Placental epithelial cell (primary cell): ENCODE measurements around a stretch of chr6.

DNA sequence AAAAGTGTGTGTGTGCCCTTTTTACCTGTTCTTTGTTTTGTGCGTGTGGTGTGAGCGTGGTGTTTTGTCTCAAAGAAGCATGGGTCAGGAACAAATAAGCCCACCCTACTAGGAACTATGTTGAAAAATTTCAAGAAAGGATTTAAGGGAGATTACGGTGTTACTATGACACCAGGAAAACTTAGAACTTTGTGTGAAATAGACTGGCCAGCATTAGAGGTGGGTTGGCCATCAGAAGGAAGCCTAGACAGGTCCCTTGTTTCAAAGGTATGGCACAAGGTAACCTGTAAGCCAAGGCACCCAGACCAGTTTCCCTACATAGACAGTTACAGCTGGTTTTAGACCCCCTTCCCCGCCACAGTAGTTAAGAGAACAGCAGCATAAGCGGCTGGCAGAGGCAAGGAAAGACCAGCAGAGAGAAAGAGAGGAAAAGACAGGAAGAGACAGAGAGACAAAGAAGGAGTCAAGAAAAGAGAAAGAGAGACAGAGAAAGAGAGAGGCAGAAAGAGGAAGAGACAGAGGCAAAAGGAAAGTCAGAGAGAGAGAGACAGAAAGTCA, 110.4 kb downstream of the ANKS1A start:
- CAGE, long polyA plus RNA = no peak

DNA sequence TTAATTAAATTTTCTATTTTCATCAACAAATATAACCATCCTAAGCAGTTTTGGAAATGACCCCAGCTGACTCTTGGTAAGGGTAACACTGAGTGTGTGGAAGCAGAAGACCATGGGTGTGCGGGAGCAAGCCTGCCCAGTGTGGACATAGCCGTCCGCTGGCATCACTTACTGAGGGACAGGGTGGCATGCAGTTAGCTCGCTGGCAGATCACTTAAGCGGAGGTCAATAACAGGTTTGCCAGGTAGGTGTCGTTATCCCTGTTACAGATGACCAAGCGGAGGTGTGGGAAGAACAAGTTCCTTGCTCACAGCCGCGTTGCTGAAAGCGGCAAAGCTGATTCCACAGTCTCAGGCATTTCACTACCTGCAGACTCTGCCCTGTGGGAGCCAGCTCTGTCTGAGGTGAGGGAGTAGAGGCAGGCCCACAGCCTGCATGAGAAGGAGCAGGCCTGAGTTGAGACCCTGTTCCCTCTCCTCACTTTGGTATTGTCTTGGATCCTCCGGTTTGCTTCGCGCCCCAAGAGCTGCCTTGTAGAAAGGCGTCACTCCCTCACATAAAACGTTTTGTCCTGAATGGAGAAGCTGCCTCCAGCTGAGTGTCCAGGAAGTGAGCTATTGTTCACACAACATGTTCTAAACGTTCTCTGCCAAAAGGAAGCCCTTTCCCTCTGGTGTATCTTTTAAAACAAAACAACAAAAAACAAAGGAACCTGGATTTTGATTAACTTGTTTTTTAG, 96.9 kb downstream of the TCP11 start:
- CAGE, long polyA plus RNA = no peak

DNA sequence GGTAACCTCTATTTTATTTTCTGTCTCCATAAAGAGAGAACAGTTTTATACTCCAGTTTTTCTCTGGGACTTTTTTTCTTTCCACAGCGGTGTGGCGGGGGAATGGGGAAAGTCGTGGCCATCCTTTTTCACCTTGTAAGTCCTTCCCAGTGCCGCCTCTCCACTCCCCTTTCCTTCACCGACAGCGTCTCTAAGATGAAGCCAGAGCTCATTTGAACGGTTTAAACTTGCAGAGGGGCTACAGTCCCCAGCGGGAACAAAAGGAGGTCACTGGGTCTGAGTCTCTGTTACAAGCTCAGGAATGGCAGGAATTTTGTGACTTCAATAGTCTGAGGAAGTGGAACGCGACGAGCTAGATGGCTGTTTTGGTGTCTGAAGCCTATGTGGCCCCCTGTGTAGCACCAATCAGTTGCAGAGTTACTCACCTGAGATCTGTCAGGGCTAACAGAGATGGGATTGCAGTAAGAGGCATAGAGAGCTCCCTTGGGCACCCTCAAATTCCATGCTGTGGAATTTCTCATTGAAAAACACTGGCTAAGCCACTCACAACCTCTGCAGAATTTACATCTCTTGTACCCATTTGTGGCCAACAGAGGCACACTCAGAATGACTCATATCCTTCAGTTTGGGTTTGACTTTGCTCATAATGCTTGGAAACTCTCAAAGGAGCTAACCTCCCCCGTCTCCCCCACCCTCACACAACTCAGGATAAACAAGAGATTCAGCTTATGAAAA, 7.0 kb upstream of the TCP11 start:
- CAGE, long polyA plus RNA = no peak

GRCh38 chr6:35371021-35371461, 28.7 kb downstream of the PPARD start:
- CAGE, long polyA plus RNA = no peak

GRCh38 chr6:35401447-35401927, 50.7 kb upstream of the FANCE start:
- CAGE, long polyA plus RNA = no peak

- CAGE, long polyA plus RNA = no peak
These were observed 3.7 kb downstream of the RPL10A start for GRCh38 chr6:35471550-35472627.

DNA sequence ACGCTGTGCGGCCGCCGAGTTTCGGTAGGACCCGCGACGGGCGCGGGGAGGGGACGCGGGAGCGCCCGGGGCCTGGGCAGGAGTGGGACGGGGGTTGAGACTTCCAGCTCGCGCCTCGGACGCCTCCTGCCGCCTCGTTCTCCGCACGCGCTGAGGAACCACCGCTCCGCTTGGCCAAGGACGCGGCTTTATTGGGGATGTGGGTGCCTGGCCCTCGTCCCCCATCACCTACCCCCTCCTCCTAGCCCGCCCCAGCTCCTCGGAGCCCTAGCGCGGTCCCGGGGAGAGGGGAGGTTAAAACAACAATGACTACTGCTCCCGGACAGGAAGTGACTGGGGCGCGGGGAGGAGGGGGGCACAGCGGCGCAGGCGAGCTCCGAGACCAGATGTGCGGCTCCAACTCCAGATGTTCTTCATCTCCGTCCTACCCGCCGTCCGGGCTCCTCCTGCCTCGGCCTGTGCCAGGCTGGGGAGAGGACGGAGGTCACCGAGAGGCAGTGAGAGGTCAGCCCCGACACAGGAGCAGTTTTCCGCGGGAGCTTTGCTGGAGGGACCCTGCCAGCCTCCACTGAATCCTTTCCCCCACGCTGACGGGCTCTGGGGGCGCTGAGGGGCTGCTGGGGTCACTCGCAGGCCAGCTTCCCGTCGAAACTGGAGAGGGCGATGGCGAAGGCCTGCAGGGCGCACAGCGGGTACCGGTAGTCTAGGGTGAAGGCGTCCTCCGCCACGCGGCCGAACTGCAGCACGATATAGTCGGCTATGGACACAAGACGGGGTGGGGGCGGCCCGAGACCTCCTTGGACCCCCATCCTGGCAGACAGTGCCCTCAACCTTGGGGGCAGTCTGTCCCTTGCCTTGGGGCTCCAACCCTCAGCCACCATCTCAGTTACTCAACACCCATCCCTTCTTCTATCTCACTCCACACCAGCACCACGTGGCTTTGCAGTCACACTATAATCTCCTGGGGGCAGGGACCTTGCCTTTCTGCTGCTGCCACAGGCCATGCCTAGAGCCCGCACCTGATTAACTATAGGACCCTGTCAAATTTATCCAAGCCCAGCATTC, 1.2 kb upstream of the TEAD3 start:
- CAGE, long polyA plus RNA = no peak

DNA sequence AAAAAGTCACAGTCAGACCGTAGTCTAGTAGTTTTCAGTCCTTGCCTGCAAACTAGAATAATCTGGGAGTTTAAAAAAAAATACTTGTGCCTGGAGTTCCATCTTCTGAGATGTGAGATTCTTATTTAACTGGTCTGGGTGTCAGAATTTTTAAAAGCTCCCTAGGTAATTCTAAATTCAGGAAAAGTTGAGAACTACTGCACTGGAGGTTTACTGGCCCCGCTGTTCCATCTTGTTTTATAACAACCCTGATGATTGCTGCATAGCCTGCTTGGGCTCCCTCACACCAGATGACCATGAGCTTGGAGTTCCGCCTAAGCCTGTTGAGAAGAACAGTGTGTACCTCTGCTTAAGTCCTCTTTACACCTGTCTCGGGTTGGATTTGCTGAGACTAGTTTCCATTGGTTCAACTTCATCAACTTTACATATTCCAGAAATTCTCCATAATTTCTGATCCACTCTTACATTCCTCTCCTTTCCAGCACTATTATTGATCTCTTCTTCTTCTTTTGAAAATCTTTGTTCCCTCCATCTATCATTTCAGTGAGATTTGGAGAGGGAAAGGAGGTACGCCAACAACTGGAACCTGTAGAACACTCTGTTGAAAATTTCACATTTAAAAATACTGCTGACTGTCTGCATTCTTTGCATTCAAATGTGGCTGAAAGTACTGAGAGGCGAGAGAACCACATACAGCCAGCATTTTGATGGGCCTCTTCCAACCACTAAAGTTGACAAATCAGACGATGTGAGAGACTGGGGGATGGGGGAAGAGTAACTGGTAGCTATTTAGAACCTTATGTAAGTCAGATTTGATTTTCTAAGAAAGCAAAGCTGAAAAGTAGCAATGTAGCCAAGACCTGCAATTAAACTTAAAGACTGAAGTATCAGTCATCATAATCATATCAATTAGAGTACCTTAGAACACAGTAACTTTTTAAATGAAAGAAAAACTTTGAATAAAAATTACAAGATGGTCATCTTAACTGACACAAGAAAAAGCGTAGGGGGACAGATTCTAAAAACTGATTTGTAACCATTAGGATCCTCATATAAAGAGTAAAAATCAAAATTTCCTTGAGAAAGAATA, 77.6 kb downstream of the FKBP5 start:
- CAGE, long polyA plus RNA = no peak

GRCh38 chr6:35640044-35640984, 48.4 kb downstream of the FKBP5 start:
- CAGE, long polyA plus RNA = no peak

GRCh38 chr6:35731303-35731418, 5.7 kb upstream of the ARMC12 start:
- CAGE, long polyA plus RNA = no peak

DNA sequence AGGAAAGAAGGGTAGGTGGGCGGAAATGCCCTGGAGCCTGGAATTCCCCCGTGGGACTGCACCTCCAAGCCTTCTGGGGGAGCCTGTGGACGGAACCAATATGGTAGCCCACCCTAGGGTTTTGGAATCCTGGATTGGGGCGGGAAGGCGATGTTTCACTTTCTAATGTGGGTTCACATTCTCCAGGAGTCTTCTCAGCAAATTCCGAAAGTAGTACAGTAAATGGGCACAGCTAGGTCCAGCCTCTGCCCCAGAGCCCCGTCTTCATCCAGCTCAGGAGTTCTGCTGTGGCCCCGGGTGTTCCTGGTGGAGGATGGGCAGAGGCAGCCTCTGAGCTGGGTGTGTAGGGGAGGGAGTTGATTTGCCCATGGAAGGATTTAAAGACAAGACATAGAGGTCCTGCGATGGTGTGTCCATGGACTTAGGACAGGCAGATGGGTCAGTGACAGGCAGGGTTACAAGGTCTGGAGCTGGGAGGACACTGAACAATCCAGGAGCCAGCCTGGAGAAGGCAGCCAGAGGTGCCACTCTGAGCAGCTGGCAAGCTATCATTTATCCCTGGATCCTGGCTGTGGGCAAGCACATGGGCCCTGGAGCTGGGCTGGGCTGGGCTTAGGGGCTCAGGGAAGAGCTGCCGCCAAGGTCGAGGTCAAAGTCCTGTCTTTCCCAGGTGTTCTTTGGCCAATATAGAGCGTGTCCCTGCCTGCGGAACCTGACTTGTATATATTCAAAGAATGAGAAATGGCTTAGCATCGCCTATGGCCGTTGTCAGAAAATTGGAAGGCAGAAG, 6.6 kb downstream of the CLPSL1 start:
- CAGE, long polyA plus RNA = no peak

GRCh38 chr6:35970120-35970499, 49.2 kb upstream of the SRPK1 start:
- CAGE, long polyA plus RNA = no peak

- CAGE, long polyA plus RNA = no peak
These were observed 50.7 kb downstream of the SLC26A8 start for GRCh38 chr6:35973634-35974156.

DNA sequence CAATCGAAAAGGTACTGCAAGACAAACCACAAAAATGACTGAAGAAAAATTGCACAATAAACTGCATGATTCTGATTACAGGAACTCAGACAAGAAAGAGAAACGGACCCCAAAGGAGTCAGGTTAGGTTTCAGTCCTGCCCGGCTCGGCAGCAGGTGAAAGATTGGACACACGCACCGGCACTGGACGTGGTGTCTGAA, 5.2 kb downstream of the SLC26A8 start:
- CAGE, long polyA plus RNA = no peak

GRCh38 chr6:36028621-36029398, 1.2 kb downstream of the MAPK14 start:
- CAGE, long polyA plus RNA = no peak

- CAGE, long polyA plus RNA = no peak
These were observed 21.0 kb upstream of the MAPK13 start for GRCh38 chr6:36108987-36110026.

- CAGE, long polyA plus RNA = no peak
These were observed 11.9 kb upstream of the MAPK13 start for GRCh38 chr6:36118343-36118963.

DNA sequence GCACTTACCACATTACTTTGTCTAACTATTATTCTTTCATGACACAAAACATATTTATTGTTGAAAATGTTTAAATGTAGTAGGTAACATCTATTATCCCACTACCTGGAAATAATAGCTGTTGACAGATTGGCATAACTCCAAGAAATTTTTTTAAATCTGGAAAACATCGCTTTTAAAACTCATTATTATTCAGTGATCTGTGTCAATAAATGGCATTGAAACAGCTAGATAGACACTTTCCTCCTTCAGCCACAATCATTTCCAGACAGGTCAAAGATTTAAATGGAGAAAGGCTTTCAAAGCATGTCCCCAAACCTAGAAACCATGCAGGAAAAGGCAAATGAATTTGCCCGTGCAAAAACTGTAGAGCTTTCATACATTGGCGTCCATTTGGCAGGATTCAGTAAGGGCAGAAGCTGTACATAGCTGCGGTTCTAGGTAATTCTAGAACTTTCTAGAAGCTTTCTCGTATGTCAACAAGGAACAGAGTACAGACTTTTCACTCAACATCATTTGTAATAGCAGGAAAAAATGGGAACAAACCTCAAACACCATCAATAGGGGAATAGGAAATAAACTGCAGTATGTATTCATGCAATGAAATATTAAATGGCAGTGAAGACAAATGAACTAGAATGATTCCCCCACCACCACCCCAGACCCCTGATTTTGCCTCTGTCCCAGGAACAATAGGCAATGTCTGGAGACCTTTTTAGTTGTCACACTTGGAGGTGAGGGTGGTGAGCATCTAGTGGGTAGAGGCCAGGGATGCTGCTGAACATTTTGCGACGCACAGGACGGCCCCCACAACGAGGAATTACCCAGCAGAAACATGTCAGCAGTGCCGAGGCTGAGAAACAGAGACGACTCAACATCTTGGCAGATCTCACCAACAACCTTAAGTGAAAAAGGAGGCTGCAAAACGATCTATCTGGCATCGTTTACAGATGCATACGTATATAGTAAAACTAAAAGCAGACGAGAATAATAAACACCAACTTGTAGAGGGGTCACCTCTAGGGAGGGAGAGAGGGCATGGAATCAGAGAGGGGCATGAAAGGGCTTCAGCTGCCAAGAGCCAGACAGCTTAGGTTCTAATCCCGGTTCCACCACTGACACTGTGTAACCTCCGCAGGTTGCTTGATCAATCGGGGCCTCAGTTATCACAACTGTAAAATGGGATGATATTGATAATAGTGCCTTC, 10.9 kb upstream of the MAPK13 start:
- CAGE, long polyA plus RNA = no peak

DNA sequence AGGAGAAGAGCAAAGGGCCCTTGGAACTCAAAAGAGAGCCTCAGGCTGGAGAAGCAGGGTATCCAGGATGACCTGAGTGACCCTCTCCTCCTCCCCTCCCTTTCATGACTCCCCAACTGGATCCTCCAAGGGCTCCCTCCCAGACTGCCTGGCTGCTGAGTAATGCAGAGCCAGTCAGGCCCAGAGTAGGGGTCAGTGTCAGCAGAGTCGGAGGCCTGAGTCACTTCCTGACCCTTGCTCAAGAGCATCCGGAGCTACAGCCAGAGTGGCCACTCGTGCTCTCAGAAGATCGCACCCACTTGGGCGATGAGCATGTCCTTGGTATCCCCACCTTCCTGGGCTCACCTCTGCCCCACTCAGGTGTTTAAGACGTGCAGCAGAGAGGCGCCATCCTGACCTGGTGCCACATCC, 2.8 kb upstream of the MAPK13 start:
- CAGE, long polyA plus RNA = no peak

- CAGE, long polyA plus RNA = no peak
These were observed 799 bp downstream of the MAPK13 start for GRCh38 chr6:36131192-36131431.